Cardiac ventricle fibroblast (primary cell): ENCODE data around the gene IFFO2.

DNA sequence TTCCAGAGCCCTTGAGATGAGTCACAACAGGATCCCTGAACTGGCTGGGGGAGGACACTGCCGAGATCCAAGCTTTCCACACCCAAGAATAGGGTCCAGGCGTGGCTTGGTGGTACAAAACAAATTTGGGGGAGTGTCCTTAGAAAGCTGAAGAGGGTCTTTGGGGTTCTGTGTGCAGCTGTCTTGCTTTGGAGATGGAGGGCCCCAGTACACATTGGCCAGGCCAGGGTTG, 74.5 kb downstream of the PAX7 start:
- RAMPAGE, long total RNA = no peak

- RAMPAGE, long total RNA = no peak
Observed at GRCh38 chr1:18927030-18928283, 25.1 kb upstream of the ALDH4A1 start.

GRCh38 chr1:18941827-18942259, 14.6 kb downstream of the IFFO2 start:
- RAMPAGE, long total RNA = no peak

DNA sequence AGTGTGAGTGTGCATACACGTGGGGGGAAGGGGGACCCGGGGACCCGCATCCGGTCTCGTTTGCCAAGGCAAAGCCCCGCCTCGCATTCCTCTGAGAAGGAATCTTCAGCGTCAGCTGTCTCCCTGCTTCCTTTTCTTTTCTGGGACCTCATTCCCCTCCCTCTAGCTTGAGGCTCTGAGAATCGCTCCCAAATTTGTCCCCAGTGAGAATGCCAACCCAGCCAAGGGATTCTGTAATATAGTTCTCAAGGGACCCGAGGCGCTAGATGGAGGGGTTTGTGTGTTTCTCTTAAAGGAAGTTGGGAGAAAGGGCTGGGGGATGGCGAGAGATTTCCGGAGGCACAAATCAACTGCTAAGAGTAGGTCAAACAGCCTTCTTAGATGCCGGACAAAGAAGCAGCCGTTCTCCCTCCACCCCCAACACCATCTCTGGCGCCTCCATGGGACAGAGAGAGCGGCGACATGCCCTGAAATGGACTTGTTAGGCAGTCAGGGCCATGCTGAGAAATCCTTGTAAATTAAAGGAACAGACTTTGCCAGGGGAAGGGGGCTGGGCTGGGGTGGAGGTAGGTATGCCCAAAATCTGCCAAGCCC, 6.6 kb downstream of the IFFO2 start:
- RAMPAGE, long total RNA = no peak

DNA sequence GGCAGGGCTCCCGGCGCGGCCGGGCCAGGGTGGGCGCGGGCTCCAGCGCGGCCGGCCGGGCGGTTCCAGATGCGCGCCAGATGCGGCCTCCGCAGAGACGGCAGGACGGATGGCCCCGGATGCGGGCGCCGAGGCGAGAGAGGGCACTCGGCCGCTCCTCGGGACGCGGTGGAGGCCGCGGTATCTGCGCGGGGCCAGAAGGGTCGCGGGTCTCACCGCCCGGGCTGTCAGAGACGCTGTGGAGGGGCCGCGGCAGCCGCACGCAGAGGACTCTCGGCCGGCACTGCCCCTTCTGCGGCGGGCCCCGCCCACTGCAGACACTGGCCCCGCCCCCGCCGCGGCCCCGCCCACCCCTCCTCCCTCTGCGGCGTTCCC, at the start of gene IFFO2:
IFFO2 (minus strand) TSS at position 285 of the 375 bp plus-strand sequence.
- RAMPAGE, long total RNA = no peak

DNA sequence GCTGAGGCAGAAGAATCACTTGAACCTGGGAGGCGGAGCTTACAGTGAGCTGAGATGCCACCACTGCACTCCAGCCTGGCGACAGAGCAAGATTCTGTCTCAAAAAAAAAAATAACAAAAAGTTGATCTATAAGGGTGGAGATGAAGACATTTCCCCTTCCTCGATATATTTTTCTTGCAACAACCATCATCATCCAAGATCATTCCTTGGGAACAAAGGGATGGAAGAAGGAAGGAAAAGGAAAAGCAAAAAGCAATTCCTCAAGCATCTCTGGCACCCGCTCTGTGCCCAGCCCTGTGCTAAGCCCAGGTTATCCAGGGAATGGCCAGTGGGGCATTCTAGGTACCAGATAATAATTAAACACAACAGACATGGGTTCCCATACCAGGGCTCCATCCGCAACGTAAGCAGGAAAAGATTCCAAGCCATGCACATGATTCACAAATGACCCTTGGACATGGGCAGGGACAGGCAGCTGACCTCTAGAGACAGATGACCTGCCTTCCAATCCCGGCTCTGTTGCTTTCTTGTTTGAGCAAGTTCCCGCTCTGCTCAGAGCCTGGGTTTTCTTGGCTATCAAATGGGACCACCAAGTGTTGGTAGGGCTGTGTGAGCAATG, 57.1 kb upstream of the IFFO2 start:
- RAMPAGE, long total RNA = no peak

GRCh38 chr1:19071799-19072529, 115.5 kb upstream of the IFFO2 start:
- RAMPAGE, long total RNA = no peak

GRCh38 chr1:19073734-19074844, 117.6 kb upstream of the IFFO2 start:
- RAMPAGE, long total RNA = no peak

DNA sequence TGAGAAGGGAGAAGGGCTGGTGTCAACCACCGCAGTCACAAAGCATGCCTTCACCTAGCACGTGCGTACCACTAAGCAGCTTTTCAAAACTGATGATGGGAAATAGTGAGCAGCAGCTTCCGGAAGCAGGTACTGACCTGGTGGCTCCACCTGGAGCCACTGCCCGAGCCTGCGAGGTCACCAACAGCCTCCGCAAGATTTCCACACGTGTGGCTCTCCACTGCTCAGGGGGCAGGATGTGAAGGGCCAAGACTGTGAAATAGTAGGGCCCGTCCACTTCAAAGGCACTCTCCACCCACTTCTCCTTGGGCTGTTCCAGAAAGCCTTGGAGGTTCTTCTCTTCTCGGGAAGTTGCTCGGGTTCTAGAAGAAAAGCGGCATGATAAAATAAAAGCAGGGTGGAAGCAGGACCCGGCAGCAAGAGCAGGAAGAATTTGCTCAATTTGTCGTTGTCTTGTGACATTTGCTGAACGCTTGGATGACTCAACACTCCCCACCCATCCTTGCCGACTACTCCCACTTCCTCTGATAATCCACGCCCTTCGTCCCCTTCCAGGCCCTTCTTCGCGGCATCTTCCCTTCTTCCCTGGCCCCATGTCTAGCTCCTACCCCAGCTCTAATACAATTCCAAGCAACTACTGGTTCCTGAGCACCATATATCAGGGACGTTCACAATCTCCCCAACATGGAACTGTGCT, 124.9 kb upstream of the IFFO2 start:
- RAMPAGE, long total RNA = no peak

GRCh38 chr1:19100239-19100753, 109.8 kb downstream of the UBR4 start:
- RAMPAGE, long total RNA = no peak

- RAMPAGE, long total RNA = no peak
Observed at GRCh38 chr1:19122485-19123208, 87.4 kb downstream of the UBR4 start.

DNA sequence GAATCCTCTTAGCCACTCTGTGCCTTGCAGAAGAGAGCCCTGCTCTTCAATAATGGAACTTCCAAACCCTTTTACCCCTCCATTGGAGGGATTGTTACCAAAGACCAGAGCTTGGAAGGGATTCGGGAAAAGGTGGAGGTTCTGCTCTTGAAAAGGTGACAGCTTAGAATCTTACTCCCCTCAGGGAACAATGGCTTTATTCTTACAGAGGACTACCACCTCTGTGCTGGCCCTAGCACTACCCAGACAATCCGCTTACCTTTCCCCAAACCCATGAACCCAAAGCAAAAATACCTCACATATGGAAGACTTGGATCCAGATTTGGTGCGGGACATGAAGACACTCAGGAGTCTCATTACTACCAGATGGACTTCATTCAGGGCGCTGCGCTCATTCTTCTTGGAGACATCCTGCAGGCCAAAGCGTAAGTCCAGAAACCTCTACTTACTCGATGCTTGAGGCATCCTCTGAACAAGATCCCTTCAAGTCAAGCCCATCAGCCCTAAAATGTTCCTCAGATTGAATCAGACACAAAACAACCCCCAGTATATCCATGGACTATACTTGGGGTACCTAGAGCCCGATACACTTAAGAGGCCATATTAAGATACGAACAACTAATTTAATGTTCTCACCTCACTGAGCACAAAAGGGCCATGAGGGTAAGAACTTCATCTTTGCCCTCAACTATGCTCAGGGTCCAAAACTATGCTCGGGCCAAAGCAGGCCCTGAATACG, 82.6 kb downstream of the UBR4 start:
- RAMPAGE, long total RNA = no peak

- RAMPAGE, long total RNA = no peak
Observed at GRCh38 chr1:19143899-19144976, 65.8 kb downstream of the UBR4 start.

- RAMPAGE, long total RNA = no peak
Observed at GRCh38 chr1:19199510-19199850, 10.6 kb downstream of the UBR4 start.

GRCh38 chr1:19218773-19219883, 9.1 kb upstream of the UBR4 start:
- RAMPAGE, long total RNA = no peak

- RAMPAGE, long total RNA = no peak
Observed at GRCh38 chr1:19243667-19244169, 7.6 kb downstream of the EMC1 start.

GRCh38 chr1:19274598-19275075, 13.9 kb downstream of the AKR7A3 start:
- RAMPAGE, long total RNA = no peak

DNA sequence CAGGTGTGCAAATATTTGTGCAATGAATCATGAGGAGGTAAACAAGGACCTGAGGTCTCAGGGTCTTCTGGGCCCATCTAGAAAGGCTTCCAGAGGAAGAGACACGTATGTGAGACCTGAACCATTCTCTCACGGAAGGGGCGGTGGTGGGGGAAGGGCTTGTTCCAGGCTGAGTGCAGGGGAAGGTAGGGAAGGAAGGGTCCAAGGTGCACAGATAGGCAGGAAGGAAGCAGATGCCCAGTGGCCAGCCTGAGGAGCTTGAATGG, 3.2 kb downstream of the AKR7A3 start:
- RAMPAGE, long total RNA = no peak

DNA sequence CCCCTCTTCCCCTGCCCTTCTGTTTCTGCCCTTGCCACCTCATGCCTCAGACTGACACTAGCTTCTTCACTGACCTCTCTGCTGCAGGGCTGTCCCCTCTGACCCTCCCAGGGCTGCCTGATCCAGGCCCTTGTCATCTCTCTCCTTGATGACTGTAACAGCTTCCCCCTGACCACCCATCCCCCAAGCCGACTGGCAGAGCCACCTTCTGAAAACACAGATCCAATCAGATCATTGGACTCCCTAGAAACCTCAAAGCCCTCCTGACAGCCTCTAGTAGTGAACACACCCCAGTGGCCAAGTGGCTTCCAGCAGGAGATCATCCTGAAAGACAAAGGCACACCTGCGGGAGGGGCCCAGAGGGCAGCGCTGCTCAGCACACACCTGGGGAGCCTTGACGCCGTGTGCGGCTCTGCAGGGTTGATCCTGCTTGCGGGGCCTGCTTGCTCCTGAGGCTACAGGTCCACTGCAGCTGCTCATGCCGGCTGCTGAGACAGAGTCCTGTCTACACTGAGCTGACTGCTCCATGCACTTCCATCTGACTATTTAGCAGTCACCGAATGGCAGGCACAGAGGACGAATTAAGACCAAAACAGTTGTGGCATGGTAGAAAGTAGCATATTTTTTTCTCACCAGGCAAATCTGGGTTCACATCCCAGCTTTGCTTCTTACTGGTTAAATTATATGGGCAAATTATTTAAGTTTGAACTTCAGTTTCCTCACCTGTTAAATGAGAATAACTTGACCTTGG, 41.5 kb downstream of the SLC66A1 start:
- RAMPAGE, long total RNA = no peak

DNA sequence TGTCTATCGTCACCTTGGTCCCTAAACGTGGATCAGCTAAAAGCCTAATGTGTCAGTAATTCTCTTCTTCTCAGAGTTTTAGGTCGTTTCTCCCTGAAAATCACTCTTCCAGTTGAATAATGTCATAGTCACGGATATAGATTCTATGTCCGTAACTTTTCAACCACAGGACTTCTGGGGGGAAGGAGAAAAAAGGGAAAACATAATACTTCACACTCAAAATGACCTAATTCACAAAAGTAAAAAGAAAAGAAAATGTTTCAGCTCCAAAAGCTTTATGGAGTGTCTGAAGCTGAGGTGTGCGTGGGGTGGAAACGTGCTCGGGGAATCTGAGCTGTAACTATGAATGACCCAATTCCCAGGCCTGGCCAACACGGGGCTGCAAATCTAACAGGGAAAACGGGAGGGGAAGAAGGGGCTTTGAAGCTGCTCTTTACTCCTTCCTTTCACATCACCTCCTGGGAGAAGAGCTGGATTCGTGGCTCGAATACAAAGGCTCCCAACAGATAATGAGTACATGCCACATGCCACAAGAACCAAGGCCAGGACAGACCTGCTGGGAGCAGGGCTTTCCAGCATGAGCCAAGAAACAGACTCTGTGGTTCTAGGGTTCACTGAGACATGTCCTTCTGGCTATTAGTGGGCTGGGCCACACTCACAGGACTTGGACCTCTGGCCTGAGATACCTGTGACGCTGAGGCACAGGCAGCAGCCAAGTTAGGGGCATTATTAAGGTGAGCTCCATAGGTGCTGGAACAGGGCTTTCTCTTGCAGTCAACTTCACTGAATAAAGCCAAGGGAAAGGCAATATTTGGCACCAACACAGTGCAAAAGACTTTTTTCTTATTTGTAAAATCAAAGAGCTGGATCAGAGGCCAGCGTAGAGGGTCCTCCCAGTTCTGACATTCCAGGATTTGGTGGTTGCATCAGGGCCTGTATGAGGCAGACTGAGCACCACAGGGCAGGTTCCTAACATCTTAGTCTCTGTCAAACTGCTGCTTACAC, 51.5 kb downstream of the SLC66A1 start:
- RAMPAGE, long total RNA = no peak